A375 (cell line): ENCODE measurements around a stretch of chr15.

DNA sequence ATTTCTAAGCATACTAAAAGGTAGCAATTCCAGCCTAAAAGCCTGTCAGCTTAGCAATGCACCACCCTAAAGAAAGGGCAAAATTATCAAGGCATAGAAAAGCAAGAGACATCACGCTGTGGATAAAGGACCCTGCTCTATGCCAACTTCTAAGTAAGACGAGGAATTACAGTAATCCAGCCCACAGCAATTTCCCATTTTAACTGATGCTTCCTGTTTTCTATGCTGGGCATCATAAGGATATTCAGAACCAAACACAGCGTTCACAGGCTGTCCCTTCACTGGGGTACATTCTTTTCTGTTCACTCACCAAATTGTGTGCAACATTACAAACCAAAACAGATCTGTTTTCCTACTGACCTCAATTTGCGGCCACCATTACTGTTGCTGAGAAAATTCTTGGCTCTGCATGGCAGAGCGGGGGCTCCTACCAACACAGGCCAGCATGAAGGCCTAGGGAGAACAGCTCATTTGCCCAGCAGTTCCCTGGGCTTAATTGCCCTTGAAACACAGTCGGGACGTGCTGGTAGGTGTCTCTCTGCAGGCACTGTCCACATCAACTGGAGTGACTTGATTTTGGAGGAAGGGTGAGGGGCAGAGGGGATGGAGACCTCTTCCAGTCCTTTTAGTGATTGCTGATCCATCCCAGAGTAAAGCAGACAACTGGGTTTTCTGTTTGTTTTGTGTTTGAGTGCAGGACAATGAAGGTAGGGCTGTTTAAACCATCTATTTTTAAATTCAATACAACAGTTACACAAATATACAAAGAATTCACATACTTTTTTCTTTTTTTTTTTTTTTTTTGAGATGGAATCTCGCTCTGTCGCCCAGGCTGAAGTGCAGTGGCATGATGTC is 76.4 kb downstream of the MYO1E start:
- RAMPAGE, long total RNA = no peak

GRCh38 chr15:59329325-59330105 is 43.2 kb downstream of the MYO1E start:
- RAMPAGE, long total RNA = no peak

DNA sequence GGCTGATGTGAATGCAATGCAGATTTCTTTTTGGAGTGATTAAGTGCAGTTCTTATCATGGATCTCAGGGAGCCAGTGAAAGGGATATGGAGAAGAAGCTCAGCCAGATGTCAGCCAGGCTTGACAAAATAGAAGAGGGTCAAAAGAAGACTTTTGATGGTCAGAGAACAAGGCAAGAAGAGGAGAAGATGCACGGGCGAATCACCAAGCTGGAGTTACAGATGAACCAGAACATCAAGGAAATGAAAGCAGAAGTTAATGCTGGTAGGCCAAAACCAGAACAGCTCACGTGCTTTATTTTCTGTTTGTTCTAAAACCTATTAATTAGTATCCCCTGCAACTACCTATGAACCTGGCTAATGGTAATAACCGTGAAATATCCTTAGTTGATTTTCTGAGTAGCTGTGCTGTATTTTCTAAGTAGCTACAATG is 78.6 kb downstream of the FAM81A start:
- RAMPAGE, long total RNA = no peak

DNA sequence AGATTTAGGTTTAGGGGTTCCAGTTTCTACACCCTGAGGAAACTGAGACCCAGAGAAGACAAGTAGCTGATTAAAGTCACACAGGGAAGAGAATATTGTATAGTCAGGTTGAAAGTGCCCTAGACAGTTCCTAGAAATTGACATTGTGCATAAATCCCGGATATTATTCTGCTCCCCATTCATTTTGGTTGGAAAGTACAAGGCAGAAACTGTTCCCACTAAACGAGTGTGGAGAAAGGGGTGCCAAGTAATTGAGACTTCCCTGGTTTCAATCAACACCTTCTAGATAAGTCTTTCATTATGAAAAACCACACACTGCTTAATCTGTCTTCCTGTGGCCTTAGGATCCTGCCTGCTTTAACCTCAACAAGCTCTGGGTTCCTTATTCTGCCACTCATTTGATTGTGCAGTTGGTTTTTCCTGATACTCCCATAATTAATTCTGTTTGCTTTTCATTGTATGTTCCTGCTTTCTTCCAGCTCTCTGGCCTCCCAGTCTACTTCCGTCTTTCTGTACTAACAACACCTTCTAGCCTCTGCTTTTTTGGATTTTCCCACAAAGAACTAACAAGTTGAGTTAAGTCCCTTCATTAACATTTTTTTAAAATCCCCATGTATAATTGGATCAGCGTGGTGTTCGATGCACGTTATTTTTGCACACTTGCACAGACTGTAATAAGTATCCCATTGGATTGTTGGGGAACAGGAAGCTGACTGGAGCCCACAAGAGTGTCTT is 20.3 kb upstream of the GCNT3 start:
- RAMPAGE, long total RNA = no peak

- RAMPAGE, long total RNA = no peak
Observed at GRCh38 chr15:59688320-59689212, 554 bp downstream of the BNIP2 start.

- RAMPAGE, long total RNA = no peak
Observed at GRCh38 chr15:59739530-59740286, 50.6 kb upstream of the BNIP2 start.

GRCh38 chr15:60370973-60371844 is 26.6 kb downstream of the ANXA2 start:
- RAMPAGE, long total RNA = no peak

- RAMPAGE, long total RNA = no peak
Observed at GRCh38 chr15:60376525-60377274, 21.1 kb downstream of the ANXA2 start.

DNA sequence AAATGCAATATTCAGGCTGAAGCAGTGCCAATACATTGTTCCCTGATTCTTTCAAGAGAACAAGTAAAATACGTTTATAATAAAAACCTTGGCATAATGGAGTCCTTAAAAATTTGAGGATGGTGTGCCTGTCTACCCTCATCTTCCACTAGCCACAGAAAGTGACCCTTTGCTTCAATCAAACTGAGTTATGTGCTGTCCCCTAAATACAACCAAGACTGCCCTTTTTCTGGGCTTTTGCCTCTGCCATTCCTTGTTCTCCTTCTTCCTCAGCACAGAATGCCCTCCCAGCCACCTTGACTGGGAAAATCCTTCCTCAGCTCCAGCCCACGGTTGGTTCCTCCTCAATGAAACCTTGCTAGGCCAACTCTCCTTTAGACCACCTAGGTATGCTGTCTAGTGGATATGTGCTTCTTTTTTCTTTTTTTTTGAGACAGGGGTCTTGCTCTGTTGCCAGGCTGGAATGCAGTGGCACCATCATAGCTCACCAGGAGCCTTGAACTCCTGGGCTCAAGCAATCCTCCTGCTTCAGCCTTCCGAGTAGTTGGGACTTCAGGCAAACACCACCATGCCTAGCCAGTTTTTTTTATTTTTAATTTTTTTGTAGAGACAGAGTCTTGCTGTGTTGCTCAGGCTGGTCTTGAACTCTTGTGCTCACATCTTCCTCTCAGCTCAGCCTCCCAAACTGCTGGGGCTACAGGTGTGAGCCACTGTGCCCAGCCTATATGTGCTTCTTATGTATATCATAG is 48.9 kb upstream of the ICE2 start:
- RAMPAGE, long total RNA = no peak

DNA sequence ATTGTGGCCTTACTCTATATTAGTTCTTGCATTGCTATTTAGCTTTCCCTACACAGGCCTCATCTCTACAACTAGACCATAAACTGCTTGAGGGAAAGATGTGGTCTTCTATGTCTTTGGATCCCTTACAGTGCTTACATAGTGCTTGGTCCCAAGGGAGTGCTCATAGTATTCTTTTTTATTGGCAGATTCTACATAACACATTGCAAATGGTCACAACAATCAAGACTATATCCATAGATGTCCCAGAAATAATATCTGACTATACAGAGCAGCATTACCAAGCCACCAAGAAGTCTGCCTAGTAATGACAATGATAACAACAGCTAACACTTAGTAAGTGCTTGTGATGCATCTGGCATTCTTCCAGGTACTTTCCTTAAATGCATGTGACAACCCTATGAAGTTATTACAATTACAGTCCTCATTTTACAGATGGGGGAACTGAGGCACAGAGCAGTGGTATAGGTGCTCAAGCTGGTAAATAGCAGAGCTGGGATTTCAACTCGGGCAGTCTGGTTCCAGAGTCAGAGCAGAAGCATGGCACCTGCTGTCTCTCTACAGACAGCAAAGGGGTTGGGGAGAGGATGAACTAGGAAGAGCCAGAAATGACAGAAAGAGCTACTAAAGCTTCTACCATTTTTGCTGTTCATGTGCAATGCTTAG is 49.6 kb upstream of the ICE2 start:
- RAMPAGE, long total RNA = no peak

DNA sequence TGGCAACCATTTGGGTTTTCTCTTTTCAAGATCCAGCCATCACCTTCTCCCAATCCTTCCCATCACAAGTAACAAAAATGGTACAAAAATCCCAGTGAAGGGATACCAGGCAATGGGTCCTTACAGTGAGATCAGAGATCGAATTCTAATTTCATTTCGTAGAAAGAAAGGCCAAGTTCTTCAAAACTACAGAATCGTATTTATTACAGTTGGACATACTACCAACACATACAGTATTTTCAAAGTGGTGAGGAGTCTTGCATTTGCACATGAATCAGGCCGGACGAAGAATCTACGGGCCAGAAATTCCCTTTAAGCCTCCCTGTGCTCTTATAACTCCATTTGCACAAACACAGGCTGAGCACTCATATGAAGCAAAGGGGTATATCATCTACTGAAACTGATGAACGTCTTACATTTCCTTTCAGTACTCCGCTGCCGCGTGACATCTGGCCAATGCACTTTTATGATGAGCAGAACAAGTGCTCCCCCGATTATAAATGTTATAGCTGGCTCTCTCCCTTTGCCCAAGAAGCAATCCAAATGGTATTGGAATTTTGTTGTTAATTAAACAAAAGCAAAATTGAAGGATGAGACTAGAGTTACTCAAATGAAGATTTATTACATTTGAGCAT is 110.2 kb upstream of the ICE2 start:
- RAMPAGE, long total RNA = no peak

GRCh38 chr15:60612743-60613036 is 133.7 kb upstream of the ICE2 start:
- RAMPAGE, long total RNA = no peak

- RAMPAGE, long total RNA = no peak
Observed at GRCh38 chr15:60720466-60721467, 241.8 kb upstream of the ICE2 start.

GRCh38 chr15:60763382-60763850 is 284.5 kb upstream of the ICE2 start:
- RAMPAGE, long total RNA = no peak

- RAMPAGE, long total RNA = no peak
Observed at GRCh38 chr15:60776405-60776780, 297.5 kb upstream of the ICE2 start.

GRCh38 chr15:60804906-60805597 is 326.1 kb upstream of the ICE2 start:
- RAMPAGE, long total RNA = no peak

- RAMPAGE, long total RNA = no peak
Observed at GRCh38 chr15:60844375-60844821, 365.5 kb upstream of the ICE2 start.

- RAMPAGE, long total RNA = no peak
Observed at GRCh38 chr15:60918571-60918924, 310.6 kb downstream of the RORA start.

- RAMPAGE, long total RNA = no peak
Observed at GRCh38 chr15:61195736-61196308, 33.3 kb downstream of the RORA start.

DNA sequence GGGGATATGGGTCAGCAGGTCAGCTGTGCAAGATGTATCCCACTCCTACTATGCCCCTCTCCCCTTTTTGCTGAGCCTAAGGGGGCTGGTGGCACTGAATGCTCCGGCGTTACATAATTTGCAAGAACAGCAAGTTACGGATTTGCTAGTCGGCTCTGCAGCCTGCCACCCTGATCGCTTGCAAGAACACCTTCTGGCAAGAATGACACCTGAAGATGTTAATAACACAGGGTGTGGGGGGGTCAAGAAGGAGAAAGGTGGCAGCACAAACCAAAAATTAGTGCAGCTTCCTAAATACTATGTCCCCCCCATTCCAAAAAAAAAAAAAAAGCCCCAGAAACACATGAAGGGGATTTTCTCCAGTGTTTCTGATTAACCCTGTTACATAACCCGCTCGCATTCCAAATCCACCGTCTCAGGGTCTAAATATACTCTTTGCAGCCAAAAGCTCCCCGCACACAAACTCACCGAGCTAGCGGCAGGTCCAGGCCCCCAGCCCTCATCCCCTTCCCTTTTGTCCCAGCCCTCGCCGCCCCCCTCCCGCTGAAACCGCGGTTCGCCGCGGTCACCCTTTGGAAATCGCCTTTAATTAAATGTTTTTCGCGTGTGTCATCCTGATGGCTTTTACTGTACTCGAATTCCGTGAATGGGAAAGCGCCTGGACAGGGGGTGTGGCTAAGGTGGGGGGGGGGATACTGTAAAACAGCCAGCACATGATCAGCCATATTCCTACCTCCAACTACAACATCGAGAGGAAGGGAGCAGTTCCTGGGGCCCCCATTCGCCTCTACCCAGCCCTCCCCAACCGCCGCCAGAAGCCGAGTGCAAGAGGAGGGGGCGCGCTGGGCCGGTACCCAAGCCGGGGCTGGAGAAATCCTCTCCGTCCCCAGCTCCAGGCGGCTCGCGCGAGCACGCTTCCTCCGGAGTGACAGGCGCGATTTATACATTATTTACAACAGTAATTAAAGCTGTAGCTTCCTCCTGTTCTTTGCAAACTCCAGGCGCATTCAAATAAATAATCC is 1.9 kb downstream of the RORA start:
- RAMPAGE, long total RNA = no peak